Type B pancreatic cell (in vitro differentiated cells): ENCODE results near the genes CDC37L1 and RCL1.

GRCh38 chr9:4066367-4066702, 233.5 kb downstream of the GLIS3 start:
- PRO-cap = no peak

DNA sequence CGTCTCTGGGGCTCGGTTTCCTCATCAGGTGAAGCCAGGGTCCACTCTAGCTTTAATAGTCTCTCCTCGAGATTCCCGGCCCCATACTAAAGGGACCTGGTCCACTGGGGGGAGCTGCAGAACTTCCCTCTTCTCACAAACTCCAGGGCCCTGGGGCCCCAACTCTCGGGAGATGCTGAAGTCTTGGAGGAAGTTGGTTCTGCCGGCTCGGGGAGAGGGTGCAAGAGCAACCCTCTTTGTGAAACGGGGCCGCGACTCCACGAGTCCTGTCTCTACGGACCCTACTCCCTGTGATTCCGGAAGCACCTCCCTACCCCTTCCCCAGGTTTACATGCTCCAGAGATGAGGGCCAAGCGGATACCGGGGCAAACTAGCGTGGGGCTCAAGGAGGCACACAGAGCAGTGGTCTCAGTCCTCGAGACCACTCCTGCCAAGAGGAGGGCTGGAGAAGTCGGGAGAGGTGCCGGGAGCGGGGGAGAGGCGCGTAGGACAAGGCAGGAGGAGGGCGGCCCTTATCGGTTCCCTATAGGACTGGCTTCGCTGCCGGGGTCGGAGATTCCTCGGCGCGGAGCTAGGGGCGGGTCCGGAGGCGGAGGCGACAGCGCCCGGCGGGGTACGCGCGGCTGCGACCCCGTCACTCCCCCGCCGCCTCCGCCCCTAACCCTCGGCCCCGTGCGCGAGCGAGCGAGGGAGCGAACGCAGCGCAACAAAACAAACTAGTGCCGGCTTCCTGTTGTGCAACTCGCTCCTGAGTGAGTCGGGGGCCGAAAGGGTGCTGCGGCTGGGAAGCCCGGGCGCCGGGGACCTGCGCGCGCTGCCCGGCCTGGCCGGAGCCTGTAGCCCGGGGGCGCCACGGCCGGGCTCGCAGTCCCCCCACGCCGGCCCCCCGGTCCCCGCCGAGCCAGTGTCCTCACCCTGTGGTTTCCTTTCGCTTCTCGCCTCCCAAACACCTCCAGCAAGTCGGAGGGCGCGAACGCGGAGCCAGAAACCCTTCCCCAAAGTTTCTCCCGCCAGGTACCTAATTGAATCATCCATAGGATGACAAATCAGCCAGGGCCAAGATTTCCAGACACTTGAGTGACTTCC, 2.2 kb downstream of the GLIS3 start:
- PRO-cap = unidirectional peak, plus-strand start at position 187 of the sequence; unidirectional peak, plus-strand start at position 239 of the sequence; bidirectional peak, plus-strand start at position 740 of the sequence, minus-strand start at position 533 of the sequence; unidirectional peak, minus-strand start at position 937 of the sequence

GRCh38 chr9:4679306-4680217, at the start of gene CDC37L1:
TSS of gene CDC37L1 (plus strand) at chr9:4679569.
- PRO-cap = bidirectional peak, plus-strand start at chr9:4679697, minus-strand start at chr9:4679349; bidirectional peak, plus-strand start at chr9:4679877, minus-strand start at chr9:4679804

GRCh38 chr9:4736466-4737294, 4.3 kb downstream of the AK3 start:
- PRO-cap = no peak

GRCh38 chr9:4792170-4792841, 438 bp upstream of the RCL1 start:
- PRO-cap = bidirectional peak, plus-strand start at chr9:4792944, minus-strand start at chr9:4792673

- PRO-cap = bidirectional peak, plus-strand start at chr9:4792944, minus-strand start at chr9:4792673
Observed at GRCh38 chr9:4792842-4793670, at the start of gene RCL1. TSS of gene RCL1 (plus strand) at chr9:4792944.

GRCh38 chr9:4798209-4798733, 5.5 kb downstream of the RCL1 start:
- PRO-cap = no peak

GRCh38 chr9:4829677-4830214, 37.0 kb downstream of the RCL1 start:
- PRO-cap = no peak

- PRO-cap = no peak
Observed at GRCh38 chr9:4844435-4844955, 51.8 kb downstream of the RCL1 start.

GRCh38 chr9:4849168-4849903, 56.6 kb downstream of the RCL1 start:
- PRO-cap = no peak

- PRO-cap = no peak
Observed at GRCh38 chr9:4971351-4971720, 13.7 kb upstream of the JAK2 start.

DNA sequence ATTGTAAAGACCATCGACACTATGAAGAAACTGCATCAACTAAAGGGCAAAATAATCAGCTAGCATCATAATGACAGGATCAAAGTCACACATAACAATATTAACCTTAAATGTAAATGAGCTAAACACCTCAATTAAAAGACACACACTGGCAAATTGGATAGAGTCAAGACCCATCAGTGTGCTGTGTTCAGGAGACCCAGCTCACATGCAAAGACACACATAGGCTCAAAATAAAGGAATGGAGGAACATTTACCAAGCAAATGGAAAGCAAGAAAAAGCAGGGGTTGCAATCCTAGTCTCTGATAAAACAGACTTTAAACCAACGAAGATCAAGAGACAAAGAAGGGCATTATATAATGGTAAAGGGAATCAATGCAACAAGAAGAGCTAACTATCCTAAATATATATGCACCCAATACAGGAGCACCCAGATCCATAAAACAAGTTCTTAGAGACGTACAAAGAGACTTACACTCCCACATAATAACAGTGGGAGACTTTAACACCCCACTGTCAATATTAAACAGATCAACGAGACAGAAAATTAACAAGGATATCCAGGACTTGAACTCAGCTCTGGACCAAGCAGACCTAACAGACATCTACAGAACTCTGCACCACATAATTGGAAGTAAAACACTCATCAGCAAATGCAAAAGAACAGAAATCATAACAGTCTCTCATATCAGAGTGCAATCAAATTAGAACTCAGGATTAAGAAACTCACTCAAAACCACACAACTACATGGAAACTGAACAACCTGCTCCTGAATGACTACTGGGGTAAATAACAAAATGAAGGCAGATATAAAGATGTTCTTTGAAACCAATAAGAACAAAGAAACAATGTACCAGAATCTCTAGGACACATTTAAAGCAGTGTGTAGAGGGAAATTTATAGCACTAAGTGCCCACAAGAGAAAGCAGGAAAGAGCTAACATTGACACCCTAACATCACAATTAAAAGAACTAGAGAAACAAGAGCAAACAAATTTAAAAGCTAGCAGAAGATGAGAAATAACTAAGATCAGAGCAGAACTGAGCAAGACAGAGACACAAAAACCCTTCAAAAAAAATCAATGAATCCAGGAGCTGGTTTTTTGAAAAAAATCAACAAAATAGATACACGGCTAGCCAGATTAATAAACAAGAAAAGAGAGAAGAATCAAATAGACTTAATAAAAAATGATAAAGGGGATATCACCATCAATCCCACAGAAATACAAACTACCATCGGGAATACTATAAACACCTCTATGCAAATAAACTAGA, 50.3 kb downstream of the INSL6 start:
- PRO-cap = no peak

DNA sequence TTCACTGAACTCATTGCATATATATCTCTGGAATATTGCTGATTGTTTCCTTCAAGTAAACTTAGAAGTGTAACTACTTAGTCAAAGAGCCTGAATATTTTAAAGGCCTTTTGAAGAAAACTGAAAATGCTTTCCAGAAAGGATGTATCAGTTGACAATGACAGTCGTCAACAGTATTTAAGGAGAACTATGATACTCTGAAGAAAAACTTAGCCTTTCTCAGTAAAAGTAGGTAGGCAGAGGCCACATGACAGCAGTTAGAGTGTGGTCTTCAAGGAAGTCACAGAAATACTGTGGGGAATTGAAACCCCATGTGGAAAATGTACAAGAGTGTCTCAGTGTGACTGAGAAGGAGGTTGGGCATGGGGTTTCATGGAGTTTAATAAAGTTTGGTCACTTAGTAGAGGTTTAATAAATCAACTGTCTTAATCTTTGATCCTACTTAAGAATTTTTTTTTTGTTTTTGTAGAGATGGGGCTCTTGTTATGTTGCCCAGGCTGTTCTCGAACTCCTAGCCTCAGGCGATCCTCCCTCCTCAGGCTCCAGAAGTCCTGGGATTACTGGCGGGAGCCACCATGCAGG, 1.1 kb downstream of the CD274 start:
- PRO-cap = no peak

DNA sequence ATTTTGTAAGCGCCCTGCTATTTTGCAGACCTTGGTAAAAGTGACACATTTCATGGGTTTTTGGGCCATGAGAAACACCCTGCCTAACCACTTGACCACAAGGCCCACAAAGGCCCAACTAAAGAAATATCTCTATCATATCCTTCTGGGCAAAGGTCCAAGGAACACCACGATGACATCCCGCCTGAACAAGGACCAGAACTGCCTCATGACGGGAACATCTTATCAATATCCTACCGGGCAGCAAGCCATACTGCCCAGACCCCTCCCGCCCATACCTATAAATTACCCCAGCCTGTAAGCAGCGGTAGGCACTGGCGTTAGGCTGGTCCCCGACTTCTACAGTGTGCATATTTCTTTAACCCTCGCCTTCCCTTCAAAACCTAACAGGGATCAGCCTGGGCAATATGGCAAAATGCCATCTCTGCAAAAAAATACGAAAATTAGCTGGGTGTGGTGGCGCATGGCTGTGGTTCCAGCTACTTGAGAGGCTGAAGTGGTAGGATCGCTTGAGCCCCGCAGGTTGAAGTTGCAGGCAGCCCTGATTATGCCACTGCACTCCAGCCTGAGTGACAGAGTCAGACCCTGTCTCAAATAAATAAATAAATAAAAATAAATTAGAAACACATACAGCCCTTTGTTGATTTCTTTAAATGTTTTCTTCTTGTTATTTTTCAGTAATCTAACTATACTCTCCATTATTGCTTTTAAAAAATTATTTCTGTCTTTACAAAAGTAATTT, 9.5 kb upstream of the PDCD1LG2 start:
- PRO-cap = no peak

GRCh38 chr9:5512992-5513385, 2.7 kb downstream of the PDCD1LG2 start:
- PRO-cap = no peak

DNA sequence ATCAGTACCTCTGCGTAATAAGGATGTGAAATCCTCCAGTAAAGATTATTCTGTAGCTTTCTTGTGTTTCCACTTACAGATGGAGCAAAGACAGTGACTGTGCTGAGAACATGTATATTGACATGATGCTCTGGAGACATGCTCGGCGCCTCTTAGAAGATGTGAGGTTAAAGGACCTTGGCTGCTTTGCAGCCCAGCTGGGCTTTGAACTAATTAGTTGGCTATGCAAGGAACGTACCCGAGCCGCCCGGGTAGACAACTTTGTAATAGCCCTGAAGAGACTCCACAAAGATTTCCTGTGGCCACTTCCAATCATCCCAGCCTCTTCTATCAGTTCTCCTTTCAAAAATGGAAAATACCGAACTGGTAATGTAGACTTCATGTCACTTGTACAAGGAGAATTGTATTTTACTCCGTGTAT, 64.0 kb downstream of the ERMP1 start:
- PRO-cap = no peak

DNA sequence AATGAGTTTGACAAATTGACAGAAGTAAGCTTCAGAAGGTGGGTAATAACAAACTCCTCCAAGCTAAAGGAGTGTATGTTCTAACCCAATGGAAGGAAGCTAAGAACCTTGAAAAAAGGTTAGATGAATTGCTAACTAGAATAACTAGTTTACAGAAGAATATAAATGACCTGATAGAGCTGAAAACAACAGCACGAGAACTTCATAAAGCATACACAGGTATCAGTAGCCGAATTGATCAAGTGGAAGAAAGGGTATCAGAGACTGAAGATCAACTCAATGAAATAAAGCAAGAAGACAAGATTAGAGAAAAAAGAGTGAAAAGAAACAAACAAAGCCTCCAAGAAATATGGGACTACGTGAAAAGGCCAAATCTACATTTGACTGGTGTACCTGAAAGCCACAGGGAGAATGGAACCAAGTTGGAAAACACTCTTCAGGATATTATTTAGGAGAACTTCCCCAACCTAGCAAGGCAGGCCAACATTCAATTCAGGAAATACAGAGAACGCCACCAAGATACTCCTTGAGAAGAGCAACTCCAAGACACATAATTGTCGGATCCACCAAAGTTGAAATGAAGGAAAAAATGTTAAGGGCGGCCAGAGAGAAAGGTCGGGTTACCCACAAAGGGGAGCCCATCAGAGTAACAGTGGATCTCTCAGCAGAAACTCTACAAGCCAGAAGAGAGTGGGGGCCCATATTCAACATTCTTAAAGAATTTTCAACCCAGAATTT, 52.1 kb downstream of the ERMP1 start:
- PRO-cap = no peak

- PRO-cap = no peak
Observed at GRCh38 chr9:5830485-5831250, 2.2 kb downstream of the ERMP1 start.

DNA sequence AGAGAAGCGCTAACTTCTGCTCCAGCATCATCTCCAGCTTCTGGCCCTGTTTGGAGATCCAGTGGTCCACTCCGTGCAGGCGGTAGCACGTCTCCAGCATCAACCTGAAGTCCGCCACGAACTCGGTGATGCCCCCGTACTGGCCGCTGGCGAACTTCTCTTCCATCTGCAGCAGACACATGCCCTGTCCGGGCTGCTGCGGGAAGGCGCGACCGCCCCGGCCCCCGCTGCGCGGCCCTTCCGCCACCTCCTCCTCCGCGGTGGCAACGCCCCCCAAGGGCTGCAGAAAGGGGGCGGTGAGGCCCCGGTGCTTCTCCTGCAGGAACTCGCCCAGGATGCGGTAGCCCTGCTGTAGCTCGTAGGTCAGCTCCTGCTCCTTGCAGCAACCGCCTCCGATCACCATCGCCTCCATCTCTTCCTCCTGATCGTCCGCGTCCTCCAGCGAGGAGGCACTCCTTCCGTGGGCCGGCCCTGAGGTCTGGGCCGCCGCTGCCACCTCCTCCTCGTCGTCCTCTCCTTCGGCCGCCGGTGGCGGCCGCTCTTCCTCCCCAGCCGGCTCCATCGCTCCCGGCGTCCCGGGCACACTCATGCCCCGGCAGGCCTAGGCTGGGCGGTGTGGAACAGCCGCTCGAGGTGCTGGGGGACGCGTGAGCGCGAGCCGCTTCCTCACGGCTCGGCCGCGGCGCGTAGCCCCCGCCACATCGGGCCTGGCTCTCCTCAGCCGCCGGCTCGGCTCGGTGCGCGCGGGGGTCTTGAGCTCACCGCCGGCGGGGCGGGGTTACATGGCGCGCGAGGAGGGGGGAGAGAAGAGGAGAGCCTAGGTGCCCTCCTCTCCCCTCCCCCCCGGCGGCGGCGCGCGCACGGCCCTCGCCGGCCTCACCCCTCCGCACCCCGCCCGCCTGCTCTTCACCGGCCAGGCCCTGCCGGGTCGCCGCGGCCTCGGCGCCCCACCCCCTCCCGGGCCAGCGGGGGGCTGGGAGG, 793 bp downstream of the KIAA2026 start:
- PRO-cap = bidirectional peak, plus-strand start at position 616 of the sequence, minus-strand start at position 416 of the sequence; bidirectional peak, plus-strand start at position 909 of the sequence, minus-strand start at position 726 of the sequence

DNA sequence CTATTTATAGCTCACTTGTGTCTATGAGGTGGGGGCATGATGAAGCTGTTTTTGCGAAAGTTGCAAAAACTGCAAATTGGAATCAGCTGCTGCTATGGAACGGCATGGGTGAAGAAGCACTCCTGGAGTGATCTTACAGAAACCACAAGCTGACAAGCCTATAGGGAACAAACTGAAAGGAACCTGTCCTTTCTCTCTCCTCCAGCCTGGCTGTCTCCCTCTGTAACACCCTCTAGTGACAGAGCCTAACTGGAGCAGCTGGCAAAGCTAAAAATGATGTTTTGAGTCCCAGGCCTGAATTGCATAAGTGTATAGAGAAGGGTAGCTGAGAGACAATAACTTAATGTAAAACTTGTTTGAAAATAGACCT, 91.6 kb upstream of the RANBP6 start:
- PRO-cap = no peak